Placental epithelial cell (primary cell): ENCODE measurements around the genes C8B and OMA1.

GRCh38 chr1:56374733-56375219 lies 204.6 kb downstream of the PLPP3 start:
- CAGE, long polyA plus RNA = no peak

- CAGE, long polyA plus RNA = no peak
These were observed 129.1 kb downstream of the PLPP3 start for GRCh38 chr1:56450173-56450739.

GRCh38 chr1:56524000-56524715 lies 55.2 kb downstream of the PLPP3 start:
- CAGE, long polyA plus RNA = no peak

- CAGE, long polyA plus RNA = no peak
These were observed 33.7 kb downstream of the PLPP3 start for GRCh38 chr1:56545403-56546287.

DNA sequence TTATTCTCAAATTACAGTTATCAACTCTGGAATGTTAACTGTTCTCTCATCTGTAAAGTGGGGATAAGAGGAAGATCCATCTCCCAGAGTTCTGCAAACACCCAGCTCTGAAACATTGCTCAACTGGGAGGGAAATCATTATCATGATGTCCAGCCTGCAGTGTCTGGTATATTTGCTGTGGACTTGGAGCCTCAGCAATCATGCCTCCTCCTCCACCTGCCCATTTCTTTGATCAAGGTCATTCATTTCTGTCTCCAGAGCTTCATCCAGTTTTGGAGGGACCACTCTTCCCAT lies 39.4 kb downstream of the C8A start:
- CAGE, long polyA plus RNA = no peak

DNA sequence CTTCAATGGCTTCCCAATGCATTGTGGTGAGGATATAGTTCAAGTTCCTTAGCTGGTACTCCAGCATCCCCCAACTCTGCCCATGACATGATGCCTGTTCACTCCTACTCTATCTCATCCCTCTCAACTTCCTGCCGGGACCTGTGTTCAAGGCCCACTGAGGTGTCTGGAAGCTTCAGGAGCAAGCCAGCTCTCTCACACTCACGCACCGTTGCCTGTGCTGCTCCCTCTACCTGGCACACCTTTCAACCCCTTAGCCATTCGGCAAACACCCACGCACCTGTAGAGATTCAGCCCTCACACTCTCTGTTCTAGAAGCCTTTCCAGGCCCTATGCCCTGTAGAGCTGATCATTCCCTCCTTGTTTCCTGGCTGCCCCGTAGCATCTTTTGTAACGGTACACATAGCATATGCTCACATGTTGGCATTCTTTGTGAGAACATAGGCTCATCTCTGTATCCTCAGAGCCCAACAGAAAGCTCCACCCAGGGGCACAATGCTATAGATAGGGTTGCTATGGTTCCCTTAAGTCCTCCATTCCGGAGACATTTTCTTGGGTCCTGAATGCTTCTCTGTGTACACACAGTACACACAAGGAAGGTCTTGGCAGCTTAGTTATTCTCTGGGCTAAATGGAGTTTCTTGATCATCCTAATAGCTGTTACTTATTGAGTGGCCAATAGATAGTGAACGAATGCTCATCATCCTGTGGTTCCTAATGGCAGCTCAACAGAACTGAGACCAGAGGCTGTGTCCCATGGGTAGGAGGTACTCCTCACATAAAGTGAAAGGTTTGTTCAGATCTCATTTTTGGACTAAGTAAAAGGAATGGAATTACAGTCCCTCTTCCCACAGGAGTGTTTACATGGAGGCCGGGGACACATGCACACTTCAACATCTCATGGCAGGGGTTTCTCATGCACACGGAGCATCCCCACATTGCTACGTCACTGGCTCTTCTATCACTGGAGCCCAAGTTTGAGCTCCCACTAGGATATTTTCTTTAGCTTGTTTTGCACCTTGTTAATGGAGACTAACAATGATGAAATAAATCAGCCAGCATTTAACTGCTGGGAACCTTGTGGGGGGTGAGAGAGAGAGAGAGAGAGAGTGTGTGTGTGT lies 1.2 kb downstream of the C8B start:
- CAGE, long polyA plus RNA = no peak

GRCh38 chr1:56965510-56966542 lies at the start of gene C8B:
TSS of gene C8B (minus strand) at chr1:56966015.
- CAGE, long polyA plus RNA = no peak

DNA sequence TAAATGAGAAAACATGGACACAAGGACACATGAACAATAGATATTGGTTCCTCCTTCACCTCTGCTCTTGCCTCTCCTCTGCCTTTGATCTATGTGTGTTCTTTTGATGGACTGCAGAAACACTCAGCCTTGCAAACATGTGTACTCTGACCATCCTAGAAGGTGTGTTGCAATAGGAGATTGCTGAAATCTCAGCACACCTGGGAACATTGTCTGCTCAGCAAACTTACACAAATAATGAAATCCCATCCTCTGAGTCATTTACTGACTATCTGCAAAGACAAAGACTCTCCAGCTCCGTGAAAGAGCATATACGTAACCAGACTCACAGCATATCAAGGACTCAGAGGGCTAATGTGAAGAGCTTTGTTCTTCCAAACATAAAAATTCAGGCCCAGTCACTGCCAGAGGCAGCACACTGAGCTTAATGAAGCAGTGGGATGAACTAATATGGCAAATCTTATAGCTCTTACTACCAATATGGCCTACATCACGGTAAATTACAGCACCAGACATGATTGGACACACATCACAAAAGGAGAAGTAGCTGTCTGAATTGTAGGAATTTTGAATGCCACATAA lies 143.6 kb downstream of the DAB1 start:
- CAGE, long polyA plus RNA = no peak

DNA sequence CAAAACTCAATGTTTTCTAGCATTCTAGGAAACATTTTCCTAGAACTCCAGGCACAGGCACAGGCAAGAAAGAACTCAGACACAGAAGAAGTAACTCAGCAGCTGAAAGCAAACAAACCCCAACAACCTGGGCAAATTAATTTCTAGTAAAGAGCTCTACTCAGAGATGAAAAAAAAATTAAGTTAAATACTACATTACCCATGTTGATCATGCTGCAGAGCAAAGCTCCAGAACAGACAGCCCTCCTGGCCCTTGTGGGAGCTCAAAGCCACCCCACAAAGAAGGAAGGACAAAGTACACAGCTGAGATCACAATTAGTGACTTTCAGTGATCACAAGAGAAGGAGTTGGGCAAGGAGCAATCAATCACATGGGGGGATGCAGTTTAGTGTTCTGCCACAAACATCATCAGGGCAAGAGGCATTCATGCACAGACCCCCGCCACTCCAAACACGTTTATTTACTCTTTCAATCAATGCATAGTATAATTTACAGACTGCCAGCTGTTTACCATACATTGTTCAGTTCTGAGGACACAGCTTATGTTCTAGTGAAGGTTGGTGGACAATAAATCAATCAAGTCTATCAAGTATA lies 114.2 kb downstream of the DAB1 start:
- CAGE, long polyA plus RNA = no peak

GRCh38 chr1:57324997-57325323 lies 98.9 kb downstream of the DAB1 start:
- CAGE, long polyA plus RNA = no peak

DNA sequence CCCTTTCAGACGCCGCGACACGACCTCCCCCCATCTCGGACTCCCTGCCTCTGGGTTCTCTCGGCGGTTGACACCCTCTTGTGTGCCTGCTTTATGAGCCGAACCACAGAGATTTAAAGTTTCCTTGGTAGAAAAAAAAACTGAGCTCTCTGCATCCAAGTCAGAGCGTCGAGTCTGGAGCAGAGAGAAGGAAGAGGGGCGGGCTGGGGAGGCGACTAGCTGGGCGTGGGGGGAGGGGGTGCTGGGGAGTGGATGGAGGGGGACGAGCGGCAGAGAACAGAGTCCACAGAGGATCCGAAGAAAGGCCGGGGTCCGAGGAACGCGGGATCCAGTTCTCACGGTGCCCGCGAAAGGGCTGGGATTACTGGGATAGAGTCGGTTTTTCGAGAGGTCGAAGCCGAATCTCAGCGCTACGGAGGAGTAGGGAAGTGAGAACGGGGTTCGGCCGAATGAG lies 808 bp downstream of the DAB1 start:
- CAGE, long polyA plus RNA = no peak

- CAGE, long polyA plus RNA = no peak
These were observed 100.3 kb downstream of the OMA1 start for GRCh38 chr1:58446079-58446747.

- CAGE, long polyA plus RNA = no peak
These were observed 99.3 kb downstream of the OMA1 start for GRCh38 chr1:58447185-58447722.

- CAGE, long polyA plus RNA = no peak
These were observed 1.0 kb downstream of the OMA1 start for GRCh38 chr1:58545634-58545776.

- CAGE, long polyA plus RNA = no peak
These were observed at the start of gene OMA1 for GRCh38 chr1:58546539-58547266. TSS of gene OMA1 (minus strand) at chr1:58546726.

- CAGE, long polyA plus RNA = no peak
These were observed 41.2 kb upstream of the TACSTD2 start for GRCh38 chr1:58618232-58618766.

DNA sequence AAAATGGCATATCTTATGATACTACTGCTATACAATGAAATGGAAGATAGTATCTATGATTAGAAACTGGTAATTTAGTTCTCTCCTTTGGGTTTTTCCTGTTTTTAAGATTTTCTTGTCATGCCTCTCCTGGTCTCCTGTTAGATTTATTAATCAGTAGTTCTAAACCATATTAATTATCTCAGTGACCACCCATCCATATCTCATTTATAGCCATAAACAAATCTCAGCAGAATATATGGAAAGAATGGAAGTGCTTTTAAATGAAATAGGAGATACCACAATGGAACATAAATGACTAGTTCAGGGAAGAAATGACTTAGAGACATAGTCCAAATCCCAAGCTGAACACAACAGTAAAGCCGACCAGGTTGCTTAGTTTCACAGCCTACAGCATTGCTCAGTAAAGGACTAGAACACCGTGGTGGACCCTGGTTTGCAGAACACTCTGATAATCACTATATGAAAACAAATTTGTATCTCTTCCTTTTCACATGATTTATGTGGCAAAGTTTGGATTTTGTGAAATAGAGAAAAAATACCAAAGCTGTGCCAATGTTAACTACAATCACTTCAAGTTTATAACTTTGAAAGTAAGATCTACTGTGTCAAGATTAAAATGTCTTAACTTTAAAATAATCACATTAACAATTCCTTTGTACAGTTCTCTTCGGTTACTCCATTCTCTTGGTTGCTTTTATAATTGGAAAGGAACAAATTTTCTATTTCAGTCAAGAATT lies 40.3 kb downstream of the MYSM1 start:
- CAGE, long polyA plus RNA = no peak

GRCh38 chr1:58779581-58780457 lies 4.0 kb downstream of the JUN start:
- CAGE, long polyA plus RNA = no peak

DNA sequence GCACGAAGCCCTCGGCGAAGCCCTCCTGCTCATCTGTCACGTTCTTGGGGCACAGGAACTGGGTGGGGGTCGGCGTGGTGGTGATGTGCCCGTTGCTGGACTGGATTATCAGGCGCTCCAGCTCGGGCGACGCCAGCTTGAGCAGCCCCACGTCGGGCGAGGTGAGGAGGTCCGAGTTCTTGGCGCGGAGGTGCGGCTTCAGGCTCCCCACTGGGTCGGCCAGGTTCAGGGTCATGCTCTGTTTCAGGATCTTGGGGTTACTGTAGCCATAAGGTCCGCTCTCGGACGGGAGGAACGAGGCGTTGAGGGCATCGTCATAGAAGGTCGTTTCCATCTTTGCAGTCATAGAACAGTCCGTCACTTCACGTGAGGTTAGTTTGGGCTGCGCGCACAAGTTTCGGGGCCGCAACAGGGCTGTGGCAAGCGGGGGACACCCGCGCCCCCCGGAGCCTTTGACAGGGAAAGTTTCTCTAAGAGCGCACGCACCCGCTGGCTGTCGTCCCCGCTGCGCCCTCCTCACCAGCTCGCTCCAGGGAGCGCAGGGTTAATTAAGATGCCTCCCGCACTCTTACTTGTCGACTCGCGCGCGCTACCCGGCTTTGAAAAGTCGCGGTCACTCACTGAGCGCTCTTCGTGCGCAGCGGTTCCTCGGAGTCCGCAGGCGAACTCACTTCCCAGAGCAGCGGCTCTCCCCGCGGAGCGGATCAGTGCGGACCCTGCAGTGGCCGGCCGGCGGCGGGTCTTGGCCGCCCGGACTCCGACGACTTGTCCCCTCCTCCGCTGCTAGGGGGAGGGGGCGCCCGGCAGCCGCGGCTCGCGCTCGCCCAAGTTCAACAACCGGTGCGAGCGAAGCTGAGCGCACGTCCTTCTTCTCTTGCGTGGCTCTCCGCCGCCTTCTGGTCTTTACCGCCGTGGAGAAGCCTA lies 860 bp downstream of the JUN start:
- CAGE, long polyA plus RNA = no peak

- CAGE, long polyA plus RNA = no peak
These were observed 30.5 kb upstream of the JUN start for GRCh38 chr1:58814144-58815002.